Occipital lobe (tissue), 2 donors: Measurements from ENCODE around the genes OR4S2 and PRG2.

DNA sequence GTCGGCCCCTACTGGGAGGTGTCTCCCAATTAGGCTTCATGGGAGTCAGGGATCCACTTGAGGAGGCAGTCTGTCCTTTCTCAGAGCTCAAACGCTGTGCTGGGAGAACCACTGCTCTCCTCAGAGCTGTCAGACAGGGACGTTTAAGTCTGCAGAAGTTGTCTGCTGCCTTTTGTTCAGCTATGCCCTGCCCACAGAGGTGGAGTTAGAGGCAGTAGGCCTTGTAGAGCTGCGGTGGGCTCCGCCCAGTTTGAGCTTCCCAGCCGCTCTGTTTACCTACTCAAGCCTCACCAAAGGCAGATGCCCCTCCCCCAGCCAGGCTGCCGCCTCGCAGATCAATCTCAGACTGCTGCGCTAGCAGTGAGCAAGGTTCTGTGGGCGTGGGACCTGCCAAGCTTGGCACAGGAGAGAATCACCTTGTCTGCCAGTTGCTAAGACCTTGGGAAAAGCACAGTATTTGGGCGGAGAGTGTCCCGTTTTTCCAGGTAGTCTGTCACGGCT, 57.8 kb downstream of the ARFGAP2 start:
- RAMPAGE, long total RNA: no peak

GRCh38 chr11:47147656-47148467, 28.8 kb downstream of the ARFGAP2 start:
- RAMPAGE, long total RNA: no peak

DNA sequence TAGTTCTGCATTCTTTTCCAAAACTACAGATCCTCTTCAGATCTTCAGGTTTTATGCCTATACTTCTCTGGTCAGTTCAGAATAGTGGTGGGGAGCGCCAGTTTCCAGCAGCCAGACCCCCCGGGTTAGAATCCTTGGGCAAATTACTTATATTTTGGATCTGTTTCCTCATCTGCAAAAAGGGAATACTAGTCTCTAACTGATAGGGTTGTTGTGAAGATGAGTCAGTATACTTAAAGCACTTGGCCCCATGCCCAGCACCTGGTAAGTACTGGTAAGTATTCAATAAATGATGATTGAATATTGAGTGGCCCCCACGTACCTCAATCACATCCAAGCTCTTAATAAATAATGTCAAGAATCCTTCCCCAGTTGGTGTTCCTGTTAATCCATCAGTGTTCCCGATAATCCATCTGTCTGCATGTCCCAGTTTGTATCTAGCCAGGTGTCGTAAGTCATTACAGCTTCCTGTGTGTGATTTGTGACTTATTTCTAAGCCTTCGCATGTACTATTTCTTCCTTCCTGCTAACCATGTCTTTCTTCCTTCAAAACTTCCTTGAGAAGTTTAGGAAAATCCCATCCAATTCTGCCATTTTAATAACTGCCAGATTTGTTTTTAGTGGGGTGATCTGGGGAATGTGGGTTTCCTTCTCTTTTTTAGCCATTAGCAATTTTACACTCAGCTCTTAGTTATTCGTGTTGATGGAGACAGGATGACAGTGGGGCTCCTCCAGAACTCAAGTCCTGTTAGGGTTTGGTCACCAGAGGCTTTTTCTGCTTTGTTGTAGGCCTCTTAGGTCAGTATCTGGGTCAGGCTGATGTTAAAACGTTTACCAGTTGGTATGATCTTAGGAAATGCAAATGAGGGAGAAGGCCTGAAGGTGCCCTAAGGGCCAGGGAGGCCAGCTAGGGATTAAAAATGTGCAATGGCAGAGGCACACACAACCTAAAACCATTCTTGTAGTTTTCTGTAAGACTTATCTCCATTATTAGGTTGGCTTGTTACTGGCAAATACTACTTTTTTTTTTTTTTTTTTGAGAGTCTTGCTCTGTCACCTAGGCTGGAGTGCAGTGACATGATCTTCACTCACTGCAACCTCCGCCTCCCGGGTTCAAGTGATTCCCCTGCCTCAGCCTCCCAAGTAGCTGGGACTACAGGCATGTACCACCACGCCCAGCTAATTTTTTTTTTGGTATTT, 11.8 kb downstream of the ACP2 start:
- RAMPAGE, long total RNA: no peak

GRCh38 chr11:47334791-47335329, 17.6 kb downstream of the MYBPC3 start:
- RAMPAGE, long total RNA: no peak

DNA sequence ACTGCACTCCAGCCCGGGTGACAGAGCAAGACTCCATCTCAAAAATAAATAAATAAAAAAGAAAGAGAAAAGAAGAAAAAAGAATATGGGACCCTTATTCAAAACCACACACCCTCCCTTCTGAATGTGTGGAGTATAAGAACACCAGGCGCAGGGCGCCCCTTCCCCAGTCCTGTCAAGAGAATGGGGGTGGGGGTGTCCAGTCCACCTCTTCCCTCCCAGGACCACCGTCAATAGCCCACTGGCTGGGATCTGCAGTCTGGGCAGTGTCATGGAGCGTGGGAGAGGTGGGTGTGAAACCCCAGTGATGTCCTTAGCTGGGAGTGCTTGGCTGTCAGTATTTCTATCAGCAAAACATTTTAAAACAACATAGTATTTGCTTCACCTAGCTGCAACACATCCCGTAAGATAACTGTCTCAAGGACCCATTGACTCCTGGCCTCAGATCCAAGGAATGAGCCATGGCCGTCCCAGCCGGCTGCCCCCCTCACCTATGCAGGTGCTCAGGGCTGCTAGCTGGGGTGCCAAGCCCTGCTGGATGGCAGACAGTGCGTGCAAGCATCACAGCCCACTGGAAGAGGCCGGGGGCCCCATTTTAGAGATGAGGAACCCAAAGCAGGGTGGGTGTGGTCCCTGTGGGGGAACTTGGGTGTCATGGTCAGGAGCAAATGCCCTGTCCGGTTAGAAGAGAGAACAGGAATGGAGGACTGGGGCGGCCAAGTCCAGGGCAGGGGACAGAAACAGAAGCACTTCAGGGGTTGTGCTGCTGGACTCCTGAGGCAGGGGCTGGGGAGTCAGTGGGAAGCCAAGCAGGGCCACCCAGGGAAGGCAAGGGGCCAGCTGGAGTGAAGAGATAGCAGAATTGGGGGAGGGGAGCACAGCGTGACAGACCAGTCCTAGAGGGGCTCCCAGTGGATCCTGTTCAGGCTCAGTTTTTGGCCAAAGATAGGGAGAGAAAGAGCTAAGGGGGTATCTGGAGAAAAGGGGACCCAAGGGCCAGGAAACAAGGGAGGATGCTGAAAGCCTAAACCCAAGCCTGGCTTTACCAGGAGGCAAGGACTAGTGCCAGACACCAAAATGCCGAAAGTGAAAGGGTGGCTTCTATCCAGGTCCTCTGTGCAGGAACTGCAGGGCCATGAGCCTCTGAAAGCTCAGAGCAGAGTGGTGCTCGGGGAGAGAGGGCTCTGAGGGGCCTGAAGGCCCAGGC, 8.4 kb downstream of the PSMC3 start:
- RAMPAGE, long total RNA: no peak

DNA sequence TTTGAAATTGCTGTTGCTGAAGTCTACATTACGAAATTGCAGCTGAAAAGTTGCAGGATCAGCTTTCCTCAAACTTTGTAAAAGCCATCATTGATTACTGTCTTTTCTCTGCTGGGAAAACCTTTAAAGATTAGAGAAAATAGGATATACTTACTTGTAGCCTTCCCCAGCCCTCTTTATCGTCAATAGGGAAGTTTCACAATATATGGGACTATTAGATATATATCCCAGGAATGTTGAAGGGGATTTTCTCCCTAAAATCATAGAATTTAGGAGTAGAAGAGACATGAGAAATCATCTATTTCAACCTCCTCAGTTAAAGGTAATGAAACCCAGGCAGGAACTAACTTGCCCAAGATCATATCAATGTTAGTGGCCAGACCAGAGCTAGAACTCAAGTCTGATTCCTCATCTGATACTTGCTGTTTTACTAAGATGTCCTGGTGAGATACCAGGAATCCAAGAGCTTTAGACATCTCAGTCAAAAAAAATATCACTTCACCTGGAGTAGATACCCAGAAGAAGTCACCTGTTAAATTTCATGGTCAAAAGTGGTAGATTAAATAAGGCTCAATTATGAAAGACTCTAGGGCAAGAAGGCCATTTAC, 10.5 kb upstream of the AGBL2 start:
- RAMPAGE, long total RNA: no peak

DNA sequence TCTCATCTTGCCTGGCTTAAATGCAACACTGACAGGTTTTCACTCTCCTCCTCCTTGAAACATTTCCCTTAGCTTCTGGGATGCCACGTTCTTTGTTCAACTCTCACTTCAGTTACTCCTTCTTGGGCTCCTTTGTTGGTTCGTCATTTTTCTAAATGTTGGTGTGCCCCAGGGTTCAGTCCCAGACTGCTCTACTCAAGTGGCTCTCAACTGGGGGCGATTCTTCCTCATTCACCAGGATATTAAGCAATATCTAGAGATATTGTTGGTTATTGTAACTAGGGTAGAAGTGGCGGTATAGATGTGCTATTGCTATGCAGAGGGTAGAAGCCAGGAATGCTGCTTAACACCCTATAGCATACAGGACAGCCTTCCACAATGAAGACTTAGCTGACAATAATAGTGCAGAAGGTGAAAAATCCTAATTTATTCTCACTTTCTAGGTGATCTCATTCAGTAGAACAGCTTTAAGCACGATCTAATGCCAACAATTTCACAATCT, 4.8 kb downstream of the NUP160 start:
- RAMPAGE, long total RNA: no peak

GRCh38 chr11:47935699-47936145, 44.6 kb upstream of the PTPRJ start:
- RAMPAGE, long total RNA: no peak

DNA sequence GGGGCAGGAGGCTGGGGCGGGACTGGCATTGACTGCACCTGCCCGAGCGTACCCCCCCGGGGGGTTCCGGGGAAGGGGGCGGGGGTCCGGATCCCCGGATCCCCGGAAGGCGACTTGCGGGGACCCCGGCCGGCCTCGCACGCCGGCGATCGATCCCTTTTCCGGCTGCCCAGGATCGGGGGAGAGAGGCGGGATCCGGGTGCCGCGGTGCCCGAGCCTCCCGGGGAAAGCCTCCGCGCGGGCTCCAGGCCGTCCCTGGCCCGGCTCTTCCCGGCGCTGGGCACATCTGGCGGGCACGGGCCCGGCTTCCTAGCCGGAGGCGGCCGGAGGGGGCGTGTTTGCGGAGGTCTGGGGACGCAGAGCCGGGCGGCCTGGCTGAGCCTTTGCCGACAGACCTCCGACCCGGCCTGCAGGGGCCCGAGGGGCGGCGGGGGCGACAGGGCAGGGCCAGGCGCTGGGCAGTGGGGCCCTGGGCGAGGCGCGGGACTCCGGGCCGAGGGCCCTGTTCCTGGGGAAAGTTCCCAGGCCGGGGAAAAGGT, 744 bp downstream of the PTPRJ start:
- RAMPAGE, long total RNA: no peak

DNA sequence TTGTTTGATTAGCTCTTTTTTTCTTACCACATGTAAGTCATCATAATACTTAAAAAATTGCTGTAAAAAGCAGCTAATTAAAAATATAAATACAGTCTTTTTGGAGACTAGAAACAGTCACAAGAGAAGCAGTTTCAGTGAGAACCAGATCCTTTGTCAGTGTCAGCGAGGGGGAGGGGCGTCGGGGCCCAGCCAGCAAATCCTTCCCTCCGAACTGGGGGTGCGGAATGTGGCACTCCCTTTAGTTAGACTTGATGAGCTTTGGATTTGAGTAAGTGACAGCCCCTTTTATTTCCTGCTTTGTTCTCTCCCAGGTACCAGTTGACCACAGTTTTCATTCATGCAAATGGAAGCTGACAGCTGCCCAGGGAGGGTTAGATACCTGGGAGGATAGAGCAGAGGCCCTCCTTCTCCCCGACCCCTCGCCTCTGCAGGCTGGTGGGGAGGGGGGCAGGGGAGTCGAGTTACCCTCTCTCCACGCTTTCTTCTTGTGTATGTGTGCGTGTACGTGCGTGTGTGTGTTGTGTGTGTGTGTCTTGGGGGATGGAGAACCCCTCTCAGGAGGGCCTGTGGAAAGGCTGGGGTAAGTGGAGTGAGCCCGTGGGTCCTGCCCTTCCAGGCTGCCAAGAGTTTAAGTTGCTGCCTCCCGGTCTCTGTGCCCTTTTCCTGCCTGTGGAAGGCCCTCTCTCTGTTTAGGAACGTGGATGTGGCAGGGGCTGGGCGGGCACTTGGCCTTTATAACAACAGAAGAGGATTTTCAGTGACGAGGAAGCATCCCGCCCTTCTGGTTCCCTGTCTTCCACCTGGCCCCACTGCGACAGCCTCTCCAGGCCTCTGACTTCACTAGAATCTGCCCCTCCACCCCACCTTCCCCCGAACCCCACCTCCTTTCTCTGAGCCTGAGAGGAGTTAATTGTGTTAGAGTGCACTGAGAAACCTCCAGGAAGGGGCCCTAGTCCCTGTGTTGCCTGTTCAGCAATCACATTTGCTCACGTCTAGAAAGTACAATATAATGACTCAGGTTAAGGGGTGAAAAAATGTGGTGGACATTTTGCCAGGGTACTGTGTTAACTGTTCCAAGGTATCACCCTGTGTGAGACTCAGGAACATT, 38.5 kb downstream of the PTPRJ start:
- RAMPAGE, long total RNA: no peak

DNA sequence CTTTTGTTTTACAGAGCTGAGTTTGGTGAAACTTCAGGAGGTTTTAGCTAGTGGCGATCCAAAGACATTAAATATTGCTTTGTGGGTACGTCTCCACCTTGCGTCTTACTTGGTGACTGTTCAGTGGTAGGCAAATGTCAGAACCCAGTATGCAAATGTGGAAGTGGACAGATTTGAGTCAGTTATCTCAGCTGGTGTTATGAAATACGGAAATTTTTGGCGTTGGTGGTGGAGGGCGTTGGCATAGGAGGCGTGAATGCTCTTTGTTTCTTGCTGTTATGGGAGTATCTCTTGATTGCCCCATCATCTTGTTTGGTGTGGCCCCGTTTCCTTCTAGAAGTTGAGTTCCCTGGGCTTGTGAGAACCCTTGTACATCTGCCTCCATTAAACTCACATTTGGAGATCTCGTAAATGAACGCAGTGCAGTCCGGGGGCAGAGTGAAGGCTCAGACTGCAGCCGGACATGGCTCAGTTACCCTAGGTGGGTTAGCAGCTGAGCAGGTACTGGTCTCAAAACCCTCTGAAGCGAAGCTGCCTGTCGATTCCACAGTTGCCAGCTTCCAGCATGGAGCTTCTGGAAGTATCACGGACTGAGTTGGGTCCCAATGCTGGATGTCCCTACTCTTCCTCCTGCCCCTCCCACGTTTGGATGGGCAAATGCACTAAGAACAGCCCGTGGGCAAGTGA, 39.9 kb downstream of the PTPRJ start:
- RAMPAGE, long total RNA: no peak

DNA sequence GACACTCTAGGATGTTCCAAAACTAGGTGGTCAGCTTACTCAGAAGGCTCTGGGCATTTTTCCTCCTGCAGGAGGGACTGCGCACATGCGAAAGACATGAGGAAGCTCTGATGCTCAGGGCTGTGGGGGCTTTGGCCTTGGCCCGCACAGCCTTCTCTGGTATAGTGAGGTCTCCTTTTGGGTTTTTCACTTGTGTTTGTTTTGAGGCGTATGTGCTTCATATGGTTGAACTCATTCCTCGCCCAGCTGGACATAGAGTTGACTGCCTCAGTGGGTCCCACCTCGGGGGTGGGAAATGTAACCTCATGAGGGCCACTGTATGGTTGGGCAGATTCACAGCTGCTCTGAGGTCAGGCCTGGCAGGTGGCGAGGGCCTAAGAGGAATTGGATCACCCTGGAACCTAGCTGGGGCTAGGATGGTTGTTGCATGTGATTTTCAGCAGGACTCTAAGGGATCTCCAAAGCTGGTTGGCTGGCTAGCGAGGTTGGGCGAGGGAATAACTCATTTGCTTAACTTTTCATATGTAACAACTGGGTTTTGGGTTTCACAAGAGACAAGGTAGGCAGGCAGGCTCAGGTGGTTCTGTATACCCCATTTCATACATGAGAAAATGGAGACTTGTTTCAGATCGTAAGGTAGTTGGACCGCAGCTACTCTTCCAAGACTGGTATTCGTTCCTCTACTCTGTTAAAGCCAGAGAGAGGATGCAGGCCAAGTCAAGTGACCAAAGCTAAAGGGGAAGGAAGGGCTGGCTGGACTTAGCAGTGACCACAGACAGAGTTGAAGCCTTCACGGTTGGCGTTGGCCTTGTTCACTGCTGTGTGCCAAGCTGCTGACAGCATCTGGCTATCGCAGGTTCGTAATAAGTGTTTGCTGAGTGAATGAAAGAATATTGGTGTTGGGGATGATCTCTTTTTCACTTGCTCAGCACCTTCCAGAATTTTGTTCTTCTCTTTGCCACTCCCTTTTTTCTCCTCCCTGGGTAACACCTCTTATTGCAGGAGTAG, 64.0 kb downstream of the PTPRJ start:
- RAMPAGE, long total RNA: no peak

GRCh38 chr11:54537454-54537670, 66.4 kb downstream of the OR4C46 start:
- RAMPAGE, long total RNA: no peak

- RAMPAGE, long total RNA: no peak
These were observed at the start of gene OR4S2 for GRCh38 chr11:55647909-55648534. Gene OR4S2, plus strand, starts transcription at chr11:55648327.

DNA sequence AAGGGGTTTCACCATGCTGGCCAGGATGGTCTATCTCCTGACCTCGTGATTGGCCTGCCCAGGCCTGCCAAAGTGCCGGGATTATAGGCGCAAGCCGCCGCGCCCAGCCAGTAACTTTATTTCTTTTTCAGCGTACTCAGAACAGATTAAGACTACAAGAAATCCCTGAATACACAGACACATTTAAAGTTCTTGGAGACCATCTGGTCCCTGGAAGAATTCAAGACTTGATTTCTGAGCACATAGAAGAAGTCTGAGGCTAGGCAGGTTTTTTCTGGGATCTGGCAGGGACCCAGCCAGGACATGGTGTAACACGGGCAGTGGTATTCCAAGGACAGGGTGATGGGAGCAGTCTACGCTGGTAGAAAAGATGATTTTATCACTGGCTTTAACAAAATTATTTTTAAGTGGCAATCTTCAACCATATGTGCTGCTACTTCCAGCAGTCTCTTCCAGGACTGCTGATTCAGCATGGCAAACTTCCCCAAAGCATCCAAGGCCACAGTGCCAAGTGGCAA, 105.3 kb upstream of the OR5AK2 start:
- RAMPAGE, long total RNA: no peak

DNA sequence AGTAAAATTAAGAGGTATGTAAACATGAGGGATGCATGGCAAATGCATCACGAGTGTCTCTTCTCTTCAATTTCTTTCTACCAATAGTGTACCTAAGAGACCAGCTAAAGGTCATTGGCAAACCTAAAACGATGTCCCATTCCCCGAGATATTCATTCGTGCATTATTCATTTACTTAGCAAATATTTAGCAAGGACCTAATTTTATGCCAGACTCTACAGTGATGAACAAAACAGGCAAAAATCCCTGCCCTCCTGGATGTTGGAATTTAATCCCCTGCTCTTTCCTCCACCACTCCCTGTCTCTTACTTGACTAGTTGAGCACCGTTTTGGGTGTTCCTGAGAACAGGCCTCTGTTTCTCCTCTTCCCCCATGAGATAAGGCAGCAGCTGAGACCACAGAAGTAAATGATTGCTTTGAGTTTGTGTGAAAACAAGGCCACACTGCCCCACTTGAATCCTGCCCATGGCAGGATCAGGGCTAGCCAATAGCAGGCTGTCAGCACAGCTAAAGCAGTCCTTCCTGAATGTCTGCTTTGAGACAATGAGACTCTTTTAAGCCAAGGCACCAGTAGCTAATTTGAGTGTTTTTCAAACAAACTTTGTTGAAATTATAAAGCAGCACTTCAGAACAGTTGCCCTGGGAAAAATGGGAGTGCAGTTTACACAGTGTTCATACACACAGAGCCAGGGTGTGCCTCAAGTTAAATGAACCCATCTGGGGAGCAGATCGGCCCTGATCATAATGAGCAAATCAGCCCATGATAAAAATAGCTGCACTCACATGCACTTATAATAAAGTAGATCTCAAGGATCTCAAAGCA, 103.7 kb upstream of the OR5AK2 start:
- RAMPAGE, long total RNA: no peak

DNA sequence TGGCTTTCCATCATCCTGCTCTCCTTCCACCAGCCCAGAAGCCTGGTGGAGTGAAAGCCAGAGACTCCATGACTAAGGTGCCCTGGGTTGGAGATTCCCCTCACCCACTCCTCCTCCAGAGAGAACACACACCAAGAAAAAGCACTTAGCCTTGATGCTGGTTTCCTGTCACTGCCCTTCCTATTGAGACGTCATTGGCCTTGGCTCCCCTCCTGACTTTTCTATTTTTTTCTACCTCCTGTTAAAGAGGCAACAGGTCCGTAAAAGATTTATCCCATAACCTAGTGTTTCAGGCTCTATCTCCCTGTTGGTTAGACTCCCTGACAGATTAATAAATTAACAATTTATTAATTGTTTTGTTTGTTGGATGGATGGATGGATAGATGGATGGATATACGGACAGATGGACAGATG, 38.6 kb upstream of the APLNR start:
- RAMPAGE, long total RNA: no peak

- RAMPAGE, long total RNA: no peak
These were observed 3.6 kb downstream of the TNKS1BP1 start for GRCh38 chr11:57321159-57321506.

DNA sequence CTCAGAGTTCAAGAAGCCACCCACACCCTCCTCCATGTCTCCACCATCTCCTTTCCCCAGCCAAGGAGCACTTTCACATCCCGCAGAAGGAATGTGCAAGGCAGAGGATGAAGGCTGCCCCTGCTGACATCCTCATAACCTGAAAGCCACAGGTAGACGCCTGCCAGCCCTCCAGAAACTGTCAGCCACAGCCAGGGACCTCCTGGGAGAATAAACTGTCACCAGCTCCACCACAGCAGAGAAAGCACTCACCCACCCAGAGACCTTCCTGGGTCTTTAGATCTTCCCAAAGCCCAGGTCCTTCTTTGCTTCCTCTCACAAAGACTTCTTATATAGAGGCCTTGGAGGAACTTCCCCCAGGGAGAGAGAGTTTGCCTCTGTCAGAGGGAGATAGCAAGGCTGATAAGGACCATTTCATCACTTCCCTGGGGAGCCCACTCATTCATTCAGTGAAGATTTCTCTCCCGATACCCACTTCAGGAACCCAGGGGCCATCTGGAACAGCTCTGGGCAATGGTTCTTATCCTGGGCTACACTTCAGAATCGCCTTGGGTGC, at the start of gene PRG2:
Gene PRG2 (minus strand): TSS at position 307 of the 556 bp plus-strand sequence.
- RAMPAGE, long total RNA: no peak

- RAMPAGE, long total RNA: no peak
These were observed 2.3 kb downstream of the SLC43A1 start for GRCh38 chr11:57513035-57513707.